Karpas-422 (cell line): Measurements from ENCODE around the genes TRIM71, CRTAP and CTDSPL.

- PRO-cap = no peak
- RAMPAGE, long total RNA = no peak
These were observed at the start of gene TRIM71 for GRCh38 chr3:32817604-32818556. Gene TRIM71 (plus strand): TSS chr3:32817997.

GRCh38 chr3:32821129-32821530 lies 3.3 kb downstream of the TRIM71 start:
- PRO-cap = no peak
- RAMPAGE, long total RNA = no peak

- PRO-cap = no peak
- RAMPAGE, long total RNA = no peak
These were observed 12.9 kb downstream of the GLB1 start for GRCh38 chr3:33083780-33084699.

GRCh38 chr3:33113648-33114313 lies at the start of gene CRTAP:
Gene CRTAP (plus strand): TSS chr3:33114014.
- PRO-cap = no peak
- RAMPAGE, long total RNA = no peak

DNA sequence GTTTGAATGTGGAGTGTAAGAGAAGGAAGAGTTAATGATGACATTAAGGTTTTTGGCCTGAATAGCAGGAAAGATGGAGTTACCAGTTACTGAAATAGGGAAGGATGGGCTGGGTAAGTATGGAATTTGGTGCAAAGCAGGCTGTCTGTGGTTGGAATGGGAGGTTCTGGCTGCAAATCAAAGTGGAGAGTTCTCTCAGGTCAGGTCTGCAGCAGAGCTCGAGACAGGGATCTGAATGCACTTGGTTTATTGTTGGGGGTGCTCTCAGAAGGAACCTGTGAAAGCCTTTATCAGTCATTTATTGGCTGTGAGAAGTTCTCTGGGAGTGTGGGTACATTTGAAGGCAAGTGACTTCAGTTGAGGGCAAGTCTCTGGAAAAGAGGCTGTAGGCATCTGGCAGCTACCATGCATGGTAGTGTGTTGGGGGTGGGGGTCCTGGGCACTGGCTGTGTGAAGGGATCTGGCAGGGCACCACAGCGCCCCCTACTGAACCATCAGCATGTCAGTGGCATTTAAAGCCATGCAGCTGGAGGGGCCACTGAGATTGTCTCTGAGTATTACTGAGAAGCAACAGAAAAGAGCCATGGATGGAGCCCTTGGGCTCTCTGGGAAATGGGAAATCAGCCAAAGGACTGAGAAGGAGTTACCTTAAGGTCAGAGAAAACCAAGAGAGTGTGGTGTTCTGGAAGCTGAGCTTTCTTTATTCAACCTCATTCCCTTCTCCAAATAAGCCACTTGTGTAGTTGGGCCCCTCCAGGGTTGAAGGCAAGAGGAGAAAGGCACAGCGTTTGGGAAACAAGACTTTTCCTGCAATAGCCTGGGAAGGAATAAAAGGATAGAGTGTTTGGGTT lies 30.6 kb downstream of the CRTAP start:
- PRO-cap = no peak
- RAMPAGE, long total RNA = no peak

- PRO-cap = no peak
- RAMPAGE, long total RNA = no peak
These were observed 54.5 kb downstream of the UBP1 start for GRCh38 chr3:33385637-33386176.

DNA sequence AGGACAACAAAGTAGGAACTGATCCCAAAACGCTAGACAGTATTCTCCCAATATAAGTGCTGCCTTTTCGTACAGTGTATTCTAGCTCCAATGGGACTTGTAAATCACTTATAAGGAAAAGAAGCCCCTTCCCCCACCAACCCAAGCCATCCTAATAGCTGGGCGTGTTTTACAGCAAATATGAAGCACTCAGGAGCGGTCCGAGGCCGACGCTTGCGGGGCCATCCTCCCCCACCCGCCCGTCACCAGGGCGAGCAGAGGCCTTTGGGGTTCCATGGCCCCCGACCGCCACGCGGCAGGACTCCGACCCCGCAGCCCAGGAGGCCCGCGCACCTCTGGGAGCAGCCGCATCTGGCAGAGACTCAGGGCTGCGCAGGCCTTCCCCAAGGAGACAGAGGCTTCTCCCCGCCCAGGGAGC lies 885 bp downstream of the UBP1 start:
- PRO-cap = bidirectional peak, plus-strand start outside the sequence, minus-strand start at position 353 of the sequence
- RAMPAGE, long total RNA = no peak

DNA sequence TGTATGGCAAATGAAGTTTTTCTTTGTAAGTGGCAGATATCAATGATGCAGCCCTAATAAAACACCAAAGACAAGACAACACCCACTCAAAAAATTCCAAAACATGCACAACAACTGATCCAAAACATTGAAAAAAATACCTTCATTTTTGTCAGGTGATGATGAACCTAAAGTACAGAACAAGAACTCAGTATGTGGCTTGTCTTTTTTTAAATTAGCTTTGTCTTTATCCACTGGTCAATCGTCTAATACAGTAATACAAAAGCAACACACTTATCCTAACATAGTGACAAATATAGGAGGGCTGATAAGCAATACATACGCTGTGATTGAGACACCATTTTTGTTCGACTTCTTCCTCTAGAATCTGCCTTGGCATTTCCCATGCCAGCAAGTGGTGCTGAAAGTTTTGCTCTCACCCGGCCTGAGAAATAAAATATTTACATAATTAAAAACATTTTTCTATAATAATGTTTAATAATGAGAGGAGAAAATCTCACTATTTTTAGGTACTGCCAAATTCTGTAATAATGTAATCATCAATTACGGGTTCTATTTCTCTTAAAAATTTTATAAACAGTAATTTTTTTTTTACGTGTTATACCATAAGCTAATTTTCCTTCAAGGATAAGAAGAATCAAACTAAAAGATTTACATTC lies 125.9 kb downstream of the CLASP2 start:
- PRO-cap = no peak
- RAMPAGE, long total RNA = no peak

- PRO-cap = no peak
- RAMPAGE, long total RNA = no peak
These were observed 119.5 kb downstream of the CLASP2 start for GRCh38 chr3:33598255-33599168.

- PRO-cap = no peak
- RAMPAGE, long total RNA = no peak
These were observed 114.6 kb downstream of the STAC start for GRCh38 chr3:36494784-36495367.

- PRO-cap = bidirectional peak, plus-strand start at chr3:36912738, minus-strand start at chr3:36912568
- RAMPAGE, long total RNA = no peak
These were observed 32.4 kb downstream of the TRANK1 start for GRCh38 chr3:36912295-36913029.

GRCh38 chr3:36954721-36955258 lies 9.9 kb upstream of the TRANK1 start:
- PRO-cap = no peak
- RAMPAGE, long total RNA = no peak

DNA sequence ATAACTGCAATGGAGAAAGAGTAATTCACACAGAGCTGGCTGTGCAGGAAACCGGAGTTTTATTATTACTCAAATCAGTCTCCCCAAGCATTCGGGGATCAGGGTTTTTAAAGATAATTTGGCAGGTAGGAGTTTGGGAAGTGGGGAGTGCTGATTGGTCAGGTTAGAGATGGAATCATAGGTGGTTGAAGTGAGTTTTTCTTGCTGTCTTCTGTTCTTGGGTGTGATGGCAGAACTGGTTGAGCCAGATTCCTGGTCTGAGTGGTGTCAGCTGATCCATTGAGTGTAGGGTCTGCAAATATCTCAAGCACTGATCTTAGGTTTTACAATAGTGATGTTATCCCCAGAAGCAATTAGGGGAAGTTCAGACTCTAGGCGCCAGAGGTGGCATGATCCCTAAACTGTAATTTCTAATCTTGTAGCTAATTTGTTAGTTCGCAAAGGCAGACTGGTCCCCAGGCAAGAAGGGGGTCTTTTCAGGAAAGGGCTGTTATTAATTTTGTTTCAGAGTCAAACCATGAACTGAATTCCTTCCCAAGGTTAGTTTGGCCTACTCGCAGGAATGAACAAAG lies 20.6 kb upstream of the TRANK1 start:
- PRO-cap = no peak
- RAMPAGE, long total RNA = no peak

DNA sequence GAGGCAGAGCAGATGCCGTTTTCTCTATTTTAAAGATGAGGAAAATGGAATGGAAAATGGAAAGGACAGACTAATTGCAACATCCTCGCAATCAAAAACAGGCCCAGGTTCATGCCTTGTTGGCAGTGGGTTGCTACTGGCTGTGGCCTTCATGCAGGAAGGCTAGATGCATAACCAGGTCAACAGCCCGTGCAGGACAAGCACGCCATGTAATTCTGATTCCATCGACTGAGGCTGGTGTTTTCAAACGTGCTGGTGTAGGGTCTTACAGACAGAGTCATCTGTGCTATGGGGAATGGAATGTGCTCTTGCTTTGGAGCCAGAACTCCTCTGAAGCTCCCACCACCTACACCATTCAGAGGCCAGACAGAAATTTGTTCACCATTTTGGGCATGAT lies 37.9 kb downstream of the MLH1 start:
- PRO-cap = no peak
- RAMPAGE, long total RNA = no peak

- PRO-cap = no peak
- RAMPAGE, long total RNA = no peak
These were observed 65.5 kb downstream of the MLH1 start for GRCh38 chr3:37058743-37059278.

GRCh38 chr3:37229513-37230188 lies 13.4 kb upstream of the GOLGA4 start:
- PRO-cap = no peak
- RAMPAGE, long total RNA = no peak

DNA sequence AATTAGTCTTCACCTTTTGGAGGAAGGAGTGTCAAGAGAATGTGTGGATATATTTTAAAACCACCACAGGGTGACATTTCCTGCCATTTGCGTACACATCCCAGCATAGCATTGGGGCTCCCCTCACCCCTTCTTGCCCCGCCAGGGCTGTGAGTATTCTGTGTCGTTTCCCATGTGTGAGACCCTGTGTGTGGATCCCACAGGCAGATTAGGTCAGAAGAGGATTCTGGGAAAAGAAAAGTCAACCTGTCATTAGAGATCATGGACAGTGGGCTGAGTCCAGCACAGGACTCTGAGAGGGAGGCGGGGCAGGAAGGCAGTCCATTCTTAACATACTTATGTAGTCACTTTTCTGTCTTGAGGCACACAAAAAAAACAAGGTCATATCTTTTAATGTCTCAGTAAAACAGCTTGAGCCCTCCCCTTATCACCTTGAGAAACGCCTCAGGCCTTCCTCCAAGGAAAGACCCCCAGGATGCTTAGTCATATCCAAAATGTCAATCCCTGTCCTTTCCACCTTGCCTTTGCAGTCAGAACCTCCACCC lies 9.8 kb upstream of the ITGA9 start:
- PRO-cap = no peak
- RAMPAGE, long total RNA = no peak

DNA sequence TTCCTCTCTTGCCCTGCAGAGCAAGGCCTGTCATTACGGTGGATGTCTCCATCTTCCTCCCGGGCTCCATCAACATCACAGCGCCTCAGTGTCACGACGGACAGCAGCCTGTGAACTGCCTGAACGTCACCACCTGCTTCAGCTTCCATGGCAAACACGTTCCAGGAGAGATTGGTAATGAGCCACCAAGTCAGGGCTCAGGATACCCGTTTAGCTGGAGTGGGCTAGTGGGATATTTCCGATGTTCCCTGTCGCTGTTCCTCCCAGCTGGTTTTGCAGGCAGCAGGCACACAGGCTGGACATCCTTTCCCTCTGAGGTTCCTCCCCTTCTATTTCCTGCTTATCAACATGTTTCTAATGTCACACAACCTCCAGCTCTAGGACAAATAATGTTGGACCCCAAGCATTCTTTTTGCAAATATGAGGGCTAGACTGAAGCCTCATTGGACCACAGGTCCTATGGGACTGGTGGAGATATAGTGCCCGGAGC lies 81.4 kb downstream of the ITGA9 start:
- PRO-cap = no peak
- RAMPAGE, long total RNA = no peak

DNA sequence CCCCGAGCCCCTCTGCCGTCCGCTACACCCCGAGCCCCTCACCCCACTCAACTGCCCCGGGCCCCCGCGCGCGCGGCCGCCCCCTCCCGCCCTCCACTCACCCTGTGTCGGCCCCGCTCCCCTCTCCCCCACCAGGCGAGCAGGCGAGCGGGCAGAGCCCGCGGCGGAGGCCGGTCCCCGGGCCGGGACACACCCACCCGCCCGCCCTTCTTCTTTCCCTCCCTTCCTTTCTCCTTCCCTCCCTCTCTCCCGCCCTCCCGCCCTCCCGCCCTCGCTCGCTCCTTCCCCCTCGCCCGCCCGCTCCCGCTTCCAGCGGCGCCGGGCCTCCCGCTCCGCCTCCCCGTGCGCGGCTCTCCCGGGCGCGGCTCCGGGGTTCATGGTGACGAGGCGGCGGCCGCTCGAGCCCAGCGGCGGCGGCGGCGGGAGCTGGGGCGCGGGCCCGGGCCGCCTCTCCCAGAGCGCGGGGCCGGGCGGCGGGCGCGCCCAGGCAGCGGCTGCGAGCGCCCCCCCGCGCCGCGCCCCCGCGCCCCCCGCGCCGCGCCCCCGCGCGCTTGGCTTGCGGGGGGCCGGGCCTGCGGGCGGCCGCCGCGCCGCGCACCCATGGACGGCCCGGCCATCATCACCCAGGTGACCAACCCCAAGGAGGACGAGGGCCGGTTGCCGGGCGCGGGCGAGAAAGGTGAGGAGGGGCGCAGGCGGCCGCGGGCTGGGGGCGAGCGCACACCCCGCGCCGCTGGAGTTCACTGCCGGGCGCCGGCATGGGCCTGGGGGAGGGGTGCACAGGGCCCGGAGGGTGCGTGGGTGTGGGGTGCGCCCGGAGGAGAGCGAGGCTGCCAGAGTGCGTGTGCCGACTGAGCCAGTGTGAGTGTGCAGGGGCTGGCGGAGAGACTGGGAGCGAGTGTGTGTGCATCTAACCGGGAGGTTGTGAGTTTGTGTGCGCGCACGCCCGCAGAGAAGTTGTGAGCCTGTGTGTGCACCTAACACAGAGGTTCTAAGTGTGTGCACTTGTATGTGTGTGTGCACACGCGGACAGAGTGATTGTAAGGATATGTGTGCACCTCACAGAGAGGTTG lies at the start of gene CTDSPL:
TSS of gene CTDSPL (plus strand) at position 281 of the 1,073 bp plus-strand sequence.
- PRO-cap = no peak
- RAMPAGE, long total RNA = no peak

GRCh38 chr3:37885026-37885775 lies 23.5 kb downstream of the CTDSPL start:
- PRO-cap = no peak
- RAMPAGE, long total RNA = no peak